Mesenchymal stem cell of Wharton's jelly (primary cell): ENCODE data around the genes FGF14 and ERCC5.

- CAGE, long polyA plus RNA: no peak
These were observed 73.1 kb downstream of the GGACT start for GRCh38 chr13:100515371-100515972.

DNA sequence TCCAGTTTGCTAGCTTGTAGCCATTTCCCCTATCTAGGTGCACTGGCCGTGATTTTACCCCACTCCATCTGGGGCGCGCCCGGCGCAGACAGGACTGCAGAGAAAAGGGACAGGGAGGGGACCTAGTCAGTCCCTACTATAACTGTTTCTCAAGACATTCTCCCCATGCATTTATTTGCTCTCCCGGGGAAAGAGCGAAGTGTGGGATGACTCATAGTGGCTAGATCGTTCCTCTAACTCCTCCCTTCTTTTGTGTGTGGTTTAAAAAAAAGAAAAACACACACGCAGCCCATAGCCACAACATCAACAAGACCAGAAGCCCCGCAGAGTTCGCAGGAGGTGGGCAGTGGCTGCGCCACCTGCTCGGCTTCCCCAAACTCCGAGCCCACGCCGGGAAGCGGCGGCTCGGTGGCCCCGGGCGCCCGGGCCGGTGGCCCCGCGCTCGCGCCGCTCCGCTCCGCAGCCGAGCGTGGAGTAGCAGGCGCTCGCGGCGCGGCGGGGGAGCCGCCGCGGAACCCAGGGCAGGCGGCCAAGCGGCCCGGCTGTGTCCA is 766 bp downstream of the TMTC4 start:
- CAGE, long polyA plus RNA: no peak

GRCh38 chr13:101417074-101417531 is 795 bp upstream of the NALCN start:
- CAGE, long polyA plus RNA: no peak

DNA sequence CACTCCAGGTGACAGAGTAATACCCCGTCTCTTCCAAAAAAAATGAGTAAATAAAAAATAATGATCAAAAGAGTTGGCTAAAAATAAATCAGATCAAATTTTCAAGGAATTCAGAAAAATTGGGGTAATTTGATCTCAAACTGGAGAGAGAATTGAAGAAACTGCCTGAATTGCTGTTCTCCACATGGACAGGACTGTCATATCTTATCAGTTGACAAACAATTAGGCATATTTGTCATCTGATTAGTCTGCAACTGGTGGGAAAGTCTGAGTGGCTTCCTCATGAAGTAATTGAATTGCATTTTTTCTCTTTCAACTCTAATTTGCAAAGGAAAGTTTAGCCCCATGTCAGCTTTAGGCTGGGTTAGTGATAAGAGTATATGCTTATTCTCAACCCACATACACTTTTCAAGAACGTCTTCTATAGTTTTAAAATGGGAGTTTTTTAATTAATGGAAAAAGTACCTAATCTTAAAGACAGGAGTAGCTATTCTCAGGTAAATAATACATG is 161.2 kb downstream of the FGF14 start:
- CAGE, long polyA plus RNA: no peak

DNA sequence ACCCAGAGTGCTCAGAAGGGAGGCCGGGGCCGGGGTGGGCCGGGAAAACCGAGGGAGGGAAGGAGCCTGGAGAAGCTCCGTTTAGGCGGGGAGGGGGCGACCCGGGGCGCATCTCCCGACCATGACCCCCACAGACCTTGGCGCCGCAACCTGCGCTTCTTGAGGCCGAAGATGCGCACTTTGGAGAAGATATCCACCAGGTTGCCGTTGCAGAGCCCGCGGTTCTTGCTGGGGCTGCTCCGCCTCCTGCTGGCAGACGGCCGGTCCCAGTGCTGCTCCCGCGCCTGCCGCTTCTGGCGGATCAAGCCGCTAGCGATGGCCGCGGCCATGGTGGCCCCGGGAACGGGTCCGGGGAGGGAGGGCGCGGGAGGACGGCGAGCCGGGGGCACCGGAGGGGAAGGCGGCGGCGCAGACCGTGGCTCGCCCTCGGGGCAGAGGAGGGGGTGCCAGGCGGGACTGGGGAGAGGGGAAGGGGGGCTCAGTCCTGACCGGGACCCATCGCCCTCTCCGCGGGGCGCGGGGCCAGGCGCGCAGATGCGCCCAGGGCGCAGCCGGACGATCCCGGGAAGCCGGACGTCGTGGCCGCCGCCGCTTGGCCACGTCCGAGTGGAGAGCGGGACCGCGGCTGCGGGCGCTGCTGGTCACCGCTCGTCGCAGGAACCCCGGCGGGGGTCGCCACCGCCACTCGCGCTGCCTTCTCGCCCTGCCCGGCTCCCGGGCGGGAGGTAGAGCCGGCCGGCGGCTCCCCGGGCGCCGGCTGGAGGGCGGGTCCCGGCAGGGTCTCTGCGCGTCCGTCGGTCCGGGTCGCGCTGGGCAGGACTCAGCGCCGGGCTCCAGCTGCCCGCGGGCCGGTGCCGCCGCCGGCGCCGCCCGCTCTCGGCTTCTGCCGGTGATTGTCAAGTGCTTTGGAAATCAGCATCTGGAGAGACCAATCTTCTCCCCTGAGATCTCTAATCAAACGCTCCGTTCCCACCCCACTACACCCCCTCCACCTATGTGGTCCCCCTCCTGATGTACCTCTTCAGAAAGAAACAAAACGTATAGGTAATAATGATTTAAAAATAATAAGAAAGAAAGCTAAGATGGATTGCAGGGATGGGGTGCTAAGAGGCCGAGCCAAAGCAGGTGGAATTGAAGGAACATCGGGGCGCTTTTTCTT is at the start of gene FGF14:
FGF14 (minus strand) TSS at position 629 of the 1,159 bp plus-strand sequence.
- CAGE, long polyA plus RNA: no peak

- CAGE, long polyA plus RNA: no peak
These were observed 725 bp upstream of the TPP2 start for GRCh38 chr13:102595862-102596660.

DNA sequence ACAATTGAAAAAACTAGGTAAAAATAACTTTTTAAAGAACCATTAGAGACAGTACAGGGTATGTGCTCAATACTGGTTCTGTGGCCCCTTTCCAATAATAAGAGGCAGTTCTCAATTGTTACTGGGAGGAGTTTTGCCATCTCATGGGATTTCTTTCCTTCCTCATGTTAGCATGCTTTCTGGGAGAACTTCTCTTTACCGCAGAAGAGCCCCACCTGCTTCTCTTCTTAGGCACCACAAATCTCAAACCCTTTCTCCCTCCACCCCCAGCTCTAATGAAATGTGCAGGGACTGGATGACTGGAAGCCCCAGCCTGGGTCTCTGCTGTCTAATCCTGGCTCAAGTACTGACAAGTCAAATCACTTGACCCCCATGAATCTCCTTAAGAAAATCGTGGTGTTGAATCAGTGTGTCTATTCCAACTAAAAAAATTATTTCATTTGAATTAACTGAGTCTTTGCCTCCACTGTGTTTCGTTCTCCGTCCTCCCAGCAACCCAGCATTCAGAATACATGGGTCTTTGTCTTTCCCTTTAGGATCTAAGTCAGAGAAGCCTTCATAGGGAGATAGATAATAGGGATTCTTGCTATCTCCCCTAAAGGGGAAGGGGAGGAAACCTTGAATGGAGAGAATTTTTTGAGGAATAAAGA is 14.5 kb downstream of the METTL21C start:
- CAGE, long polyA plus RNA: no peak

DNA sequence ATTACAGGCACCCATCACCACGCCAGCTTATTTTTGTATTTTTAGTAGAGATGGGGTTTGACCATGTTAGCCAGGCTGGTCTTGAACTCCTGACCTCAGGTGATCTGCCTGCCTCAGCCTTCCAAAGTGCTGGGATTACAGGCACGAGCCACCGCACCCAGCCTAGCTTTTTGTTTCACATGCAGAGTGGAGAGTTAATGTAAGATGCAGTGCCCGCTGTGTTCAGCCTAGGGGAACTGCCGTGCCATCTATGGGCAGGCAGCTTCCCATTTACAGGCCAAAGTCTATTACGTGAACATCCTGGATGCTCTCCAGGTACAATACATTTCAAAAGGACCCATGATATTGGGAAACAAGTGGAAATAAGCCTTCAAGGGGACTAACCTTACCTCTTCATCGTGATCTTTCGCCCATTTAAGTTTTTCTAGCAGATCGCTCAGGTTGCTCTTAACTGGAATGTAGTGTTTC is 10.1 kb downstream of the POGLUT2 start:
- CAGE, long polyA plus RNA: no peak

DNA sequence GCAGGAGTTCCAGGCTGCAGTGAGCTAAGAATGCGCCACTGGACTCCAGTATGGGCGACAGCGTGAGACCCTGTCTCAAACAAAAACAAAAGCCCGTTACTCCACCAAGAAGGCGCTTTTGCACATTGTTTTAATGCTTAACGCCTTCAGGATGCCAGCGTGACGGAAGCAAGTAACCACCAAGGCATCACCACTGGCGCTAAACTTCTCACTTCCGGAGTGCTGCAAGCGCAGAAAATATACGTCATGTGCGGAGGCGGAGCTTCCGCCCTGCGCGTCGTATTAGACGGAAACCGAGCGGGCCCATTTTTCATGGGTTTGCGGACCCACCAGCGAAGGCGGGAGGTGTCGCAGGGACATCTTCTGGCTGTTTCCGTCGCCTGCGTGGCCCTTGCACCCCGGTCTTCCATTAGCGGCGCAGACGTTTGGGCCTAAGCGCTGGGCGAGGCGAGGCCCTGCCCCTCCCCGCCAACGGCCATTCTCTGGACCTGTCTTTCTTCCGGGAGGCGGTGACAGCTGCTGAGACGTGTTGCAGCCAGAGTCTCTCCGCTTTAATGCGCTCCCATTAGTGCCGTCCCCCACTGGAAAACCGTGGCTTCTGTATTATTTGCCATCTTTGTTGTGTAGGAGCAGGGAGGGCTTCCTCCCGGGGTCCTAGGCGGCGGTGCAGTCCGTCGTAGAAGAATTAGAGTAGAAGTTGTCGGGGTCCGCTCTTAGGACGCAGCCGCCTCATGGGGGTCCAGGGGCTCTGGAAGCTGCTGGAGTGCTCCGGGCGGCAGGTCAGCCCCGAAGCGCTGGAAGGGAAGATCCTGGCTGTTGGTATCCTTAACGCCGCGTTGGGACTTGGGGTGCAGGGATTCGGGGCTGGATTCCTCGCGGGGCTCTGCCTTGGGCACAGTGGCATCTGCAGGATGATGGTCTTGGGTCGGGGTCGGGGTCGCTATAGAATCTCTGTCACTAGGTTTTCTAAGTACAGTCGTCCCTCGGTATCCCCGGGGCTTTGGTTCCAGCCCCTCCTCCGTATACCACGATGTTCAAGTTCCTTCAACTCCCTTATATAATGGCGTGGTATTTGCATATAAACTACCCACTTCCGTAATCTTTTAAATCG is at the start of gene ERCC5:
ERCC5 (plus strand) TSS at position 497 of the 1,111 bp plus-strand sequence.
- CAGE, long polyA plus RNA: no peak

GRCh38 chr13:103517549-103517846 is 451.3 kb upstream of the SLC10A2 start:
- CAGE, long polyA plus RNA: no peak

DNA sequence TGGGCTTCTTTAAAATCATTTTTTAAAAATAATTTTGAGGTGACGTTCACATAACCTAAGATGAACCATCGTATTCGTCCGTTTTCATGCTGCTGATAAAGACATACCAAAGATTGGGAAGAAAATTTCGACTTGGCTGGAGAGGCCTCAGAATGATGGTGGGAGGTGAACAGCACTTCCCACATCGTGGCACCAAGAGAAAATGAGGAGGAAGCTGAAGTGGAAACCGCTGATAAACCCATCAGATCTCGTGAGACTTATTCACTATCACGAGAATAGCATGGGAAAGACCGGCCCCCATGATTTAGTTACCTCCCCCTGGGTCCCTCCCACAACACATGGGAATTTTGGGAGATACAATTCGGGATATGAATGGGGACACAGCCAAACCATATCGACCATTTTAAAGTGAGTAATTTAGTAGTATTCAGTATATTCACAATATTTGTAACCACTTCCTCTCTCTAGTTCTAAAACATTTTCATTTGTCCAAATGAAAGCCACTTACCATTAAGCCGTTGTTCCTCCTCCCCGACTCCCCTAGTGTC is 241.1 kb upstream of the DAOA start:
- CAGE, long polyA plus RNA: no peak

- CAGE, long polyA plus RNA: no peak
These were observed 453.6 kb downstream of the DAOA start for GRCh38 chr13:105919529-105919817.

GRCh38 chr13:106151842-106152491 is 383.5 kb downstream of the EFNB2 start:
- CAGE, long polyA plus RNA: no peak

GRCh38 chr13:106484701-106485468 is 50.6 kb downstream of the EFNB2 start:
- CAGE, long polyA plus RNA: no peak

DNA sequence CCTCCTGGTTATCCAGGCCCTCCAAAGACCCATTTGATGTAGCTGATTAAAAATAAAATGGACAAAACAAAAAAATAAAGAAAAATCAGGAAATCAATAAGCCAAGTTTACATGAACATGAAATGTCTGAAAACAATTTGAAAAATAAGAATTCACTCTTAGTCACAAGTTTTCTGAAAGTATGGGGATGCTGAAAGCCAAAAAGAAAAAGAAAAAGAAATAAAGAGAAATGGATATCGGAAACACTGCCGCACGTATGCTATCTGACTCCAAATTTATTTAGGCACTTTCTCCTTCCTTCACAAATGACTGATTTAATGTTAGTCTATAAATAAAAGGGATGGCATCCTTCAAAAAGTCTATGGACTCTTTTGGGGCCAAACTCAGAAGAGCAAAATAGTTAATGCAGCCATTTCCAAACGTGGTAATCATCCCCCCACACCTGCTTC is 39.6 kb downstream of the EFNB2 start:
- CAGE, long polyA plus RNA: no peak

- CAGE, long polyA plus RNA: no peak
These were observed 306.4 kb upstream of the ARGLU1 start for GRCh38 chr13:106874209-106874767.

DNA sequence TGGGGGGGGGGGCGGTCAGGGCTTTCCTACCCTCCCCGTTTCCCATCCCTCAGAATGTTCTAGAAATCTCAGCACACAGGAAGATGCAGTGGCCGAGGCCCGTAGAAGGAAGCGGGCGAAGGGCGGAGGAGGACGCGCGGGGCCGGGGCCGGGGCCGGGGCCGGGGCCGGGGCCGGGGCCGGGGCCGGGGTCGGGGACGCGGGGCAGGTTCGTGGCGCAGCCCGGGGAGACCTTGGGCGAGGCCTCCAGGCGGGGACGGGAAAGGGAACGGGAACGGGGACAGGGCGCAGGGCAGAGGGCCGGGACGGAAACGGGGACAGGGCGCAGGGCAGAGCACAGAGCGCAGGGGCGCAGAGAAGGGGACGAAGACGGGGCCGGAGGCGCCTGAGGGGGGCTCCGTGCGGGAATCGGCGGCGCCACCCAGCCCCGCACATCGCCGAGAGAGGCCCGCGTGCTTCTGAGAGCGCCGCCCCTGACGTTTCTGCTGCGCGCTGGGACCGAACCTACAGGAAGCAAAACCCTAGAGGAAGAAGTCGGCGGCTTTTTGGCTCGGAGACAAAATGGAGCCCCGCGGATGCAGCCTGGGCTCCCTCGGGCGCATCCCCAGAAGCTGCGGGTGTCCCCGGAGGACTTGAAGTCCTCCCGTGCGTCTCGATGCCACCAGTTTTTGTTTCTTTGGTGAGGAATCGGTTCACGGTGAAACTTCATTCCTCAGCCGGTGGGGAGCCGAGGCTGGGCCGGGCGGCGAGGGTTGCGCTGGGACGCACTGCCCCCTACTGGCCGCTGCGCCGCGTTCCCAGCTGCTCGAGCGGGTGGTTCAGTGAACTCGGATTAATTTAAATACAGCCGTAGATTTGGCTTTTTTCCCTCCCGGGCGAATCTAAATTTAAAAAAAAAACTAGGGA is 349.8 kb upstream of the ARGLU1 start:
- CAGE, long polyA plus RNA: no peak

DNA sequence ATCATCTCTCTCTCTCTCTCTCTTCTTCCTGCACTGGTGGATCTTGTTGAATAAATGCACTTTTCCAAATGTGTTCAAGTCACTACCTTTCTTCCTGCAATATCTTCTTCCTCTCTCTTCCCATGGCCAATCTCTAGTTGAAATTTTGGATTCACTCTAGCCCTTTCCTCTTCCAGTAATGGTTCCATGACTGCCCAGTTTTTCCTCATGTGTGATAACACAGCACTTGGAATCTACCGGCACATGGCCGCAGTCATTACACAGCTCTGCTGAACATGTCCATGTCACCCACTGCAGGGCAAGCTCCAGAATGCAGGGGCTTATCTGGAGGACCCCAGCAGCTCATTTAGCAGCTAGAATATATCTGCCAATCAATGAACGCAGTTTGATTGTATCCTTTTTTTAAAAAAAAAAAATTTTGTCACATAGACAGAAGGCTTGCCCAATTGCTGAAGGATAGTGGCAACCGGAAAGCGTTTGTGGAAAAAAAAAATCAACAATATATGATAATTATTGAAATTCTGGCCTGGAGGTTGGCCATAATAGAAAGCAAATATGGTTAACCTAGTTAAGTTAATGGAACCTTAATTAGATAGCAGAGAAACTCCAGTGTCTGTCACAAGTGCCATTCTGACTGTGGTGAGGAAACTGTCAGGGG is 78.8 kb downstream of the NALF1 start:
- CAGE, long polyA plus RNA: no peak

- CAGE, long polyA plus RNA: no peak
These were observed 59.3 kb upstream of the NALF1 start for GRCh38 chr13:107926649-107927032.

- CAGE, long polyA plus RNA: no peak
These were observed 332.0 kb downstream of the MYO16 start for GRCh38 chr13:108961560-108961759.